Occipital lobe (tissue), 2 donors: ENCODE data around the genes SASH1 and ZC3H12D.

DNA sequence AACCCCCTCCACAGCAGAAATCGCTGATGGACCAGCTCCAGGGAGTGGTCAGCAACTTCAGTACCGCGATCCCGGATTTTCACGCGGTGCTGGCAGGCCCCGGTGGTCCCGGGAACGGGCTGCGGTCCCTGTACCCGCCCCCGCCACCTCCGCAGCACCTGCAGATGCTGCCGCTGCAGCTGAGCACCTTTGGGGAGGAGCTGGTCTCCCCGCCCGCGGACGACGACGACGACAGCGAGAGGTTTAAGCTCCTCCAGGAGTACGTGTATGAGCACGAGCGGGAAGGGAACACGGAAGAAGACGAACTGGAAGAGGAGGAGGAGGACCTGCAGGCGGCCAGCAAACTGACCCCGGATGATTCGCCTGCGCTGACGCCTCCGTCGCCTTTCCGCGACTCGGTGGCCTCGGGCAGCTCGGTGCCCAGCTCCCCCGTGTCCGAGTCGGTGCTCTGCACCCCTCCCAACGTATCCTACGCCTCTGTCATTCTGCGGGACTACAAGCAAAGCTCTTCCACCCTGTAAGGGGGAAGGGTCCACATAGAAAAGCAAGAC is 109.3 kb upstream of the RAB32 start:
- RAMPAGE, long total RNA, result no peak

- RAMPAGE, long total RNA, result no peak
These were observed 297.6 kb downstream of the ADGB start for GRCh38 chr6:146896196-146896909.

DNA sequence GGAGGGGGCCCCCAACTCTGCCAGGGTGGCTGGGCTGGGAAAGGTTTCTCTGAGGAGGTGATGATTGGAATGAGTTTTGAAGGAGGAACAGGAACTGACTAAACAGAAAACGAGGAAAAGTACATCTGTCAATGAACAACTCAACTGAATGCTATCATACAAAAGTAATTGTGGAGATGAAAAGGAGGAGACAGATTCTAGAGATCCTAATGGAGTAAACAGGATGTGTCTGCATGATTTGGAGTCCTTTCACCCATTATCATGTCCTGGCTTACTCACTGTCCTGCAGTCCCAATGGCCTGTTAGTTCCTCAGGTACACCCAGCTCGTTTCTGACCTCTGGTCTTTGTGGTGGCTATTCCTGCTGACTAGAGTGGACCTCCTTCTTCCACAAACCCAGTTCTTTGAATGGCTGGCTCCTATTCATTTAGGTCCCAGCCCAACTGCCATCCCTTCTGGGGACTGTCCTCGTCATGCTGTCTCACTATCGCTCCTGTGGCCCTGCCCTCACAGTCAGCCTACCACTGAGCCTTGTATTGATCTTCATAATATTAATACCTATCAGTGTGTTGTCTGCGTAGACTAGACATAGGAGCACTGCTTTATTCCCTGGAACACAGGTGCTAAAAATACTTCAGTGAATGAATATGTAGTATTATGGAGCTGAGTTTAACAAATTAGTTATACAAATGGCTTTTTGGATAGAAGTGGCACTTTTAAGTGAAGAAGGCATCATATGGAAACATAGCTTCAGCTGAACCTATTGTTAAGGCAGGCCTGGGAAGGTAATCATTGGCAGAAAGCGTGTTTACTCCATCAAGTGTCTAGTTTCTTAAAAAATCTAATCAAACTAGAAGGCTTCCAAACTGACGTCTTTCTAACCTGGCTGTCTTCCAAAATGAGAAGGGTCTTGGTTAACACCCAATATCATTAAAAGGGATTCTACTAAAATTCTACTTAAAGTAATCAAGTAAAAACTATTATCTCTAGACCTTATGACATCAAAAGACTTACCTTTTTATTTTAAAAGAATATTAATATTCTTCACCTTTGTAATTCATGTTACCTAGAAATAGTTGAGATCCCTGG is 102.5 kb downstream of the STXBP5 start:
- RAMPAGE, long total RNA, result no peak

DNA sequence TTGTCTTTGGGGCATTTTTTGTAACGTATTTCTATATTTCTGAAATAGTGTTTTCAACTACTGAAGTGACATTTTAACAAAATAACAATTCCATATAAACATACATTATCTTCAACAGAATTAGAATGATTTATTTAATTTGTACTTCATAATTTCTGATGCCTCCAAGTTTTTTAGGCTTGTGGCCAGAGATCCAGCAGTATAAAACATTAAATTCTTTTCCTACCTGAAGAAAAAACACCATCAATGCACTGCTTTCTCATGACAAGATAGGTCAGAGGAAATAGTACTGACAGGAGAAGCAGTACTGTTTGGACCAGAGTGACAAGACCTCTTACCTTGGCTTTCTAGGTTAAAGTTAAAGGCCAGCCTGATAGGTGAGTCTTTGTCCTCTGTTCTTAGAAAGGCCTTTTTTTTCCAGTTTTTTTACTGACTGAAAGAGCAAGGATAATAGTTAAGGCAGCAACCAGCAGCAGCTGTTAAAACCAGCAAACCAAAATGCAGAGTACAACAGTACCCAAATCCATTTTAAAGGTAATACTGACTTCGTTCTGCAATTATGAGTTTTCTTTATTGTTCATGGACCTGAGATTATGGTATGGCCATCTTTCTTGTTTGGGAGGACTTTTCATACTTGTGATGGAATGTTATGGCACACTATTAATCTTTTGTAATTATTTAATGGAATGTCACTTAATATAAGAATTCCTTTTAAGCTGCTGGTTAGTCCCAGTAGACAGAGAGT is 113.9 kb downstream of the STXBP5 start:
- RAMPAGE, long total RNA, result no peak

GRCh38 chr6:147323820-147324235 is 119.6 kb downstream of the STXBP5 start:
- RAMPAGE, long total RNA, result no peak

DNA sequence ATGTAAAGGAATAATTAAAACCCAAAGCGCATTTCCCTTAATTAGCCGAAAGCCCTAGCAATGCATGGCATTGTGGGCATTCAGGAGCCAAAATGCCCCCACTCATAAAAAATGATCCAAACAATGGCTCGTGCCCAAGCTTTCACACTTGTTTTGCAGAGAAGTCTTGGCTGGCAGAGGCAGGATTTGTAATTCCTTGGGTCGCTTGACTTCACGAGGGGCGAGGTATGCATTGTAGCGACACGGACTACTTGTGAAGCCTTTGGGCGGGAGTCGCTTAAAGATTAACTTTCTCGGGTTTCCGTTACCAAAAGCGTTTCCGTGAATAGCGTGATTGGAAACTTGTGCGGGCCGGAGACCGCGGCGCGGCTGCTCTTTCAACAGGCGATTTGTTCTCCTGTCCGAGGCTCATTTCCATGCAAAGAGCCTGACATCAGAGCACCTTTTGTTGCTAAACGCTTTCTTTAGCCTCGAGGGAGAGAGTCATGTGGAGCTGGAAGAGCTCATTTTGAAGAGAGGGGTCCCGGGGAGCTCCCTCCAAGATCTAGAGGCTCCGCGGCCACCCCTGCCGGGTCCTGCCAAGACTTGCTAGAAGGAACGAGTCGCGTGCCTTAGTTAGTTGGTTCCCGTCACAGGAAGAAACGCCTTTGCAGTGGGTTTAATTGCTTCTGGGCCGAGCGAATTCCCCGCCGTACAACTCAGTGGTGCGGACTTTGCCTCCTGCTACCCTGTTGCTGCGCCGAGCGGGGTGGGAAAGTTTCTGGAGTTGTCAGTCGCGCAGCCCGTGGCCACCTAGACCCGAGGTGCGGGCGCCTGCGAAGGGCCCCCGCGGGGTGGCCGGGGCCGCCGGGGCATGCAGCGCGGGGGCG is at the start of gene SASH1:
Gene SASH1, plus strand, starts transcription at position 751 of the 869 bp plus-strand sequence.
- RAMPAGE, long total RNA, result no peak

DNA sequence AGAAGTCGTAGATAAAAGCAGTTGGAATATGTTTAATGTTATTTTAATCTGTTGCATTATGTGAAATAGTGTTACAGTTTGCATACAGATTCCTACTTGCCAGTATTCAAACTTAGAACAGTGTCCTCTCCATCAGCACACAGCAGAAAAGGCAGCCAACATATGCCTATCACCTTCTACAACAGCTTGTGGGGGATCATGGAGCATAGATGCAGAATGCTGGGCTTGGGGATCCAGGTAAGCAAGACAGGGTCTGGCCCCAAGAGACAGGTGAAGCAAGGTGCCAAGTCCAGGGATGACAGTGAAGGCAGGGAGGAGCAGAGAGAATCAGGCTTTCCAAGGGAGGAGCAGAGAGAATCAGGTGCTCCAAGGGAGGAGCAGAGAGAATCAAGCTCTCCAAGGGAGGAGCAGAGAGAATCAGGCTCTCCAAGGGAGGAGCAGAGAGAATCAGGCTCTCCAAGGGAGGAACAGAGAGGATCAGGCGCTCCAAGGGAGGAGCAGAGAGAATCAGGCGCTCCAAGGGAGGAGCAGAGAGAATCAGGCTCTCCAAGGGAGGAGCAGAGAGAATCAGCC is 63.8 kb downstream of the SASH1 start:
- RAMPAGE, long total RNA, result no peak

- RAMPAGE, long total RNA, result no peak
These were observed 97.4 kb downstream of the SASH1 start for GRCh38 chr6:148439906-148440578.

DNA sequence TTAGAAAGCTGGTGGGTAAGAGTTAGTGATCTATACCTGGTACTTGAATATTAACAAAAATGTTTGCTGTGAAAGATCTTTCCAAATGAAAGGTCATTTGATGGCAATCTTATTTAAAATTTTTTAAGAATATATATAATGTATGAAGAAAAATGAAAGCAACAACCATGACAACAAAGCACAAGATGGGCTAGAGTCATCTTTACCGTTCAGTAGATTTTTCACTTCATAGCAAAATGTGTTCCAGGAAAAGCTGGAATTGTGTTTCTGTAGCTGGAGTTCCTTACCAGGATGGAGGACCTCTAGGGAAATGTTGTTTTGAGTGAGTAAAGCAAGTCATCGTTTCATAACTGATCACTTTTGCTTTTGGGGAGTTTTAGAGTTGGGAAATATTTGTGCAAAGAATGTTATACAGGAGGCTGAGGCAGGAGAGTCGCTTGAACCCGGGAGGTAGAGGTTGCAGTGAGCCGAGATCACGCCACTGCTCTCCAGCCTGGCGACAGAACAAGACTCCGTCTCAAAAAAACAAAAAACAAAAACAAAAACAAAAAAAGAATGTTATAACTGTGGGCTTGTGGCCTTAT is 151.6 kb downstream of the SASH1 start:
- RAMPAGE, long total RNA, result no peak

GRCh38 chr6:148508282-148508990 is 165.8 kb downstream of the SASH1 start:
- RAMPAGE, long total RNA, result no peak

DNA sequence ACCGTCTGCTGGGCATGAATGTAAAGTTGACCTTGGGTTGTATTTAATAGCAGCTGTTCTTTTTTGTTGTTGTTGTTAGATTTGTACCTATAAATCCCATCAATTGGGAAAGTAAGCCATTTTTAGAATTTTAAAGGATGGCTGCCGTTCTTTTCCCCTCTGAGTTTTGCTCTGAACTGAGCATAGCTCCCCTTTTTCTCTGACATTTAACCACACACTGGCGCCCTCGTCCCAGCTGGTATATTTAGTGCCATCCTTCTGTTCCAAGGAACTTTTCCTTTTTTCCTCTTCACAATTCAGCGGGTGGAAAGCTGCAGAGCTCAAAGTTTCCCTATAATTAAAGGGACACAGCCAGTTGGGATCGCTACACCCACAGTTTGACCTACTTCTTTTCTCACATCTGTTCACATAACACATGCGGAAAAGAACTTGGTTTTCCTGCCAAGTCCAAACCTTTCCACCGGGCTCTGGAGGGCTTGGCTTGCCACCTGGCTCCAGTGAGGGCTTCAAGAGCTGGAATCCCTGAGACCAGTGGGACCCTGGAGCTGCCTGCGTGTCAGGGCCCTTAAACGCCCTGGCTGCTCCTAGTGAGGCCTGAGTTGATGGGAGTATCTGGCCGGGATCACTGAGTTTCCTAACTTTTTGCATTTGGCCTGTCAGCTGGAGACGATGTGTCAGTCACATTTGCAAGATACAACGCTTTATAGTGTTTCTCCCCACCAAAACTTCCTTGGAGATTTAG is 175.9 kb downstream of the SASH1 start:
- RAMPAGE, long total RNA, result no peak

DNA sequence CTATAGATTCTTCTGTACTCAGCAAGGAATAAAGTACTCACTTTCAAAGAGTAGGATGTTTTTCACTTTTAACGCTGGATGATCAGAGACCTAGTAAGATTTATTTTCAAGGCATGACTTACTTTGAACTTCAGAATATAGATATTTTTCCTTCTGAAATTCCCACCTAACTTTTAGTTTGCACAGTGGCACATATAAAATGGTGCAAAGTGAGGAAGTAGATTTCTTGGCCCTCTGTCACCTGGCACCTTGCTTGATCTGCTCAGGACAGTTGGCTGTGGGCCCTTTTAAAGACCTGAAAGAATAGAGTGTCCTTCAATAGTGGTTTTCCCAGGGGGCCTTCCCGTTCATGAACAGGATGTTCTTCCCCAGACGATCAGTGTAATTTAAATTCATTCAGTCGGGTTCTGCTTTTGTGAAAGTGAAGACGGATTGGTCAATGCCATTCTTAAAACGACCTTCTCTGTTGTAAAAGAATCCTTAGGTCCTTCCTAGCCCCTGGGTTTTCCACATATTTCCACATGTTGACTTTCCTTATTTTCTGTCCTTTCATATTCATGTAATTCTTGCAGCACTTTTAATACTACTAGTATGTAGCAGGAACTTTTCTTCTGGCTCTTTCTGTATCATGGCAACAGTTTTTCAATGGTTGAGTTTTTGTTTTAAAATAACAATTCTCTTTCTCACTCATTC is 178.5 kb downstream of the SASH1 start:
- RAMPAGE, long total RNA, result no peak

DNA sequence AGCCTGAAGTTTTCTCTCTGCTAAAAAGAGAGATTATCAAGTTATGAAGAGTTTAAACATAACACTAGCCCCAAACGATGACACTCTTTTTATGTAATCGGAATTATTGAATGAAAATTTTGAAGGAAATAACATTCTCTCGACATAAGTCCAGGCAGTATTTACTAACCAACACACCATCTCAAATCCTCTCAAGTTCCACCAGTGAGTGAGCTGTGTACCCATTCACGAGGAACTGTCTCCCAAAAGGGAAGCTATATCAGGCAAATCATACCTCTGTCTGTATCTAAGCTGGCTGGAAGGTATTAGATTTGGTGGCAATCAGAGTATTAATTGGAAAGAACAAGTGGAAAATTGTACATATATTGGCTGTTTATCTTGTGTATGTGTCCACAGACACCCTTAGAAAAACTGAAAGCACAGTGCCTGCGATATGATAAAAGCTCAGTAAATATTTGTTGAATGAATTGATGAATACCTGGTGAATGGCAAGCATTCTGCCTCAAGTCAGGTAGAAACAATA is 37.5 kb downstream of the UST start:
- RAMPAGE, long total RNA, result no peak

DNA sequence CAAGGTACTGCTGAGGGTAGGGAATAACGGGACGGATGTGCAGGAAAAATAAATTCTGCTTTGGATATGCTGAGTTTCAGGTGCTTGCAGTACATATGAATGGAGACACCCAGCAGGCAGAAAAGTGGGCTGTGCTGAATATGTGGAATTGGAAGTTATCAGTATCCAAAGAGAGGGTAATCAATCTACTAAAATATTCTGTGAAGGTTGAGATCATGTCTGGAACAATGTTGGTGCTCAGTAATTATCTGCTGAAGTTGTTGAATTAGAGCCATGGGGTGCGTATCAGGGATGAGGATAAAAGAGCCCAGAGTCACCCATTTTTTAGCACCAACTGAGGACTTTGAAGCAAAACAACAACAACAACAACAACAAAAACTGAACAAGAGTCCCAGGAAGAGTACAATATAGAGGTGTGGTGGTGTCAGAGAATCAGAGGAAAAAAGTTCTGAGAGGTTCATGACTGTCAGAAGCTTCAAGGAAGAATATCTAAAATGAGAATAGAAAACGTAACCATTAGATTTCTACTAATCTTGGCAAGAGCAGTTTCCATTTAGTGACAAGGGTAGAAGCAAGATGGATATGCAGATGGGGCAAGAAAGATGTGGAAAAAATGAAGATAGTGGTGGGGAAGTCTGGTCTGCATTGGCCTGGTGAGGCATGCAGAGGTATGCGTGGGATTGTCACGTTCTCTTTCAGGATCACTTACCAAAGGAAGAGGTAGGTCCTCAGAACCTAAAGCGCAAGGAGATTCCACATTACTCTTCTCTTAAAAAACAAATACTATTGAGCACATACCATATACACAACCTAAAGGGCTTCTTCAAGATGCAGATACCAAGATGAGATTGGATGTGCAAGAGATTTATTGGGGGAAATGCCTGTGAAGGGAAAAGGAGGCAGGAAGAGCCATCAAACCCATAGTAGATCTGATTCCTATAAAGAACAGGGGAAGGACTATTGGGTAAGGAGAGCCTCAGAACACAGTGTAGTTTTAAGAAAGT is 238.5 kb downstream of the UST start:
- RAMPAGE, long total RNA, result no peak

DNA sequence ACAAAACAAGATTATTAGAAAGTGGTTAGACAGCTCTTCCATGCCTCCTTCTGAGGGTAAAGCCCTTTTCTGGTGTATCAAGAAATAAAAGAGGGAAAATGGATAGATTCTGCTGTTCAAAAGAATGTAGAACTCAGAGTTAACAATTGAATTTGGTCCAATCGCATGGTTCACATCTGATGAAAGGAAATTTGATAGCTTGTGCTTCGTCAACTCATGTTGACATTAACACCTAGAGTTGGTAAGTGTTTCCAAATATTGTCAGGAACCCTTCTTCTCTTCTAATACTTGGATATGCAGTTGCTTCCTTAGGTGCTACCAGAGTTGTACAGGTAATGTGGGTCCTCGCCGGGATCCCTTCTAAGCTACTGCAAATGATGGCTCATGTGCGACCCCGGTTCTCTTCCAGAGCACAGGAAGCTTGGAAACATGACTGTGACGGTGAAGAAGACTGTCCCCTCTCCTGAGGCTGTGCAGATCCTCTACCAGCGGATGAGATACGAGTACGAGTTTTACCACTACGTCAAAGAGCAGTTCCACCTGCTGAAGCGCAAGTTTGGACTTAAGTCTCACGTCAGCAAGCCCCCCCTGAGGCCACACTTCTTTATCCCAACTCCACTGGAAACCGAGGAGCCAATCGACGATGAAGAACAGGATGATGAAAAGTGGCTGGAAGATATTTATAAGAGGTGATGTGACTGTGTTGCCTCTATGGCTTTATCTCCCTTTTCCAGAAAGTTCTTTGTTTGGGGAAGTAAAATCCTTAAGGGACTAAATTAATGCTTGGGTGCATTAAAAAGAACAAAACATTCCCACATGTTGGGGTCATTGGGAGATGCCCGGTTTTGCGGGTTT is 243.9 kb upstream of the TAB2 start:
- RAMPAGE, long total RNA, result no peak

DNA sequence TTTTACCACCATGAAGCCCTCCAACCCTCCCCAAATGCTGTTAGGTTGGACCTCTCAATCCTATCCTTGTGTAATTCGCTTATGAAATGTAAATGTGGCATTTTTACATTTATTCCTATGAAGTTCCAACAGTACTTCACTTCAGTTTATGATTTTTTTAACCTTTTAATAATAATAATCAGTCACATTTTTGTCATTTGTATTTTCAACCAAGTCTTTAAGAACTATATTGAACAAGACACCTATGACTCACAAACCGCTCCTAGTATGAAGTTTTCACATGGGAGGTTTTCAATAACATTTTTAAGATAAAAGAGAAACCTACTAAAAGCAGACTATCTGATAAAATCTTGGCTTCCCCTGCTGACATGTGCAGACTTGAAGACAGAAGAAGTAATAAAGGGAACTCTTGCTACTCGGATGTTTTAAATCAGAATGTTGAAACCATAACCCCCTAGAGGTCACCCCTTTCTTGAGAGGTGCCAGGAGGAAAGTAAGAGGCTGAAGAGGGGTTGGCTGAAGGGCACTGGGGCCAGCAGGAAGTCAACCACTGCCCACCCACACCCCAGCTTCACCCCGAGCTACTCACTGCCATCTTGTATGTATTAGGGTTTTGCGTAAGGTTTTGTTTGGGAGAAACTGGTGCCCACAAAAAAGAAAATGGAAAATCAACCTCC is 83.5 kb upstream of the TAB2 start:
- RAMPAGE, long total RNA, result no peak

DNA sequence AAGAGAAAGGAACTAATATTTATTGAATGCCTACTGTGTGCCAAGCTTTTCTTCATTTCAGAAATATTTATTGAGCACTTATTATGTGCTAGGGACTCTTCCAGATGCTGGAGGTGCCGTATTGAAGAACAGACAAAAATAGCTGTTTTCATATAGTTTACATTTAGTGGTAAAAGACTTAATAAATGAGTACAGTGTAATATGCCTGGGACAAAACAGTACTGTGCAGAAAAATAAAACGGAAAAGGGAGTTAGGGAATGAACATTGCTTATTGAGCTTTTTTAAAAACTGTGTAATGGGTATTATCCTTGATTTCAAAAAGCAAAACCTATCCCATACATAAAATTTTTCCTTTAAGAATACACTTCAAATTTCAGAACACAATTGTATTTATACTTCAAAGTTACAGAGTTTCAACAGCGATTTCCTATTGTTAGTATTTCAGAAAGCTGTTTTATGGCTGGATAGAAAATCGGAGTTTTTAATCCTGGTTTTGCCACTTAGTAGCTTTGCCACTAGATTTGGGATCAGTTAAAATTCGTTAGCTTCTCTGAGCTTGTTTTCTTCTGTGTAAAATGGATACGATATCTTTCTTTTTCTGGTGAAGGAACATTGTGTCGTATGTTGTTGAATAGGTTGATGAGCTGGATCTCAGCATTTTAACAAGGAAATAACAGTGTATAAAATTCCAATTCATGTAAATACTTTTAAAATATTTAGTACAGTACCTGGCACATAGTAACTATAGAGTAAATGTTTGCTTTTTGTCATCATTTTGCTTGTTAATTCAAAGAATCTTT is 4.7 kb downstream of the TAB2 start:
- RAMPAGE, long total RNA, result no peak

GRCh38 chr6:149322902-149323213 is 5.3 kb downstream of the TAB2 start:
- RAMPAGE, long total RNA, result no peak

- RAMPAGE, long total RNA, result no peak
These were observed 11.4 kb downstream of the TAB2 start for GRCh38 chr6:149328568-149329664.

- RAMPAGE, long total RNA, result no peak
These were observed at the start of gene ZC3H12D for GRCh38 chr6:149484340-149485335. Gene ZC3H12D, minus strand, starts transcription at chr6:149485014.